Keratinocyte (primary cell): ENCODE results near the genes GJA1, SMPDL3A and CENPW.

DNA sequence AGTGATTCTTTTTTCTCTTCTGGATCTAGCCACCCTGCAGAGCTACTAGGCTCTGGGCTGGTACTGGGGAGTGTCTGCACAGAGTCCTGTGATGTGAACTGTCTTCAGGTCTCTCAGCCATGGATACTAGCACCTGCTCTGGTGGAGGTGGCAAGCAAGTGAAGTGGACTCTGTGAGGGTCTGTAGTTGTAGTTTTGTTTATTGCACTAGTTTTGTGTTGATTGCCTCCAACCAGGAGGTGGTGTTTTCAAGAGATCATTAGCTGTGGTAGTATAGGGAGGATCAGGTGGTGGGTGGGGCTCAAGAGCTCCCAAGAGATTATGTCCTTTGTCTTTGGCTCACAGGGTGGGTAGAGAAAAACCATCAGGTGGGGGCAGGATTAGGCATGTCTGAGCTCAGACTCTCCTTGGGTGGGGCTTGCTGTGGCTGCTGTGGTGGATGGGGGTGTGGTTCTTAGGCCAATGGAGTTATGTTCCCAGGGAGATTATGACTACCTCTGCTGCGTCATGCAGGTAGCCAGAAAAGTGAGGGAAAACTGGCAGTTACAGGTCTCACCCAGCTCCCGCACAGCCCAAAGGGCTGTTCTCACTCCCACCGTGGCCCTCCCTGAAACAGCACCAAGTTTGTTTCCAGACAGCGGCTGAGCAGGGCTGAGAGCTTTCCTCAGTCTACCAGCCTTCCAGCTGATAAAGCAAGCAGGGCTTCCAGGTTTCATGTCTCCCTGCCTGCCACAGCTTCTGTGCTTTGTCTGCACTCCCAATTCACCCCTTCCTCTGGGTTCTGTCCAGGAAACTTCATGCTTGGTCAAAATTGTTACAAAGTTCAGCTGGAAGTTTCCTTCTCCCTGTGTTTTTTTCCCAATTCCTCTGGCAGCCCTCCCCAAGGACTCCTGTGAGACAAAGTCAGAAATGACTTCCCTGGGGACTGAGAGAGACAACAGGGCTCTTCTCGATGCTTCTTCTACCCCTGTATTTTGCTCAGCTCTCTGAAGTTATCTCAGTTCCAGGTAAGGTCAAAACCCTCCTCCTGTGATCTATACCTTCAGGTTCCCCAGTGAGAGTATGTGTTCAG lies 481.1 kb upstream of the MAN1A1 start:
CAGE:
- cytosol, long polyA minus RNA, result no peak
- cytosol, long polyA plus RNA, result no peak
- long polyA plus RNA, result no peak
- nucleus, long polyA minus RNA, result no peak
- nucleus, long polyA plus RNA, result no peak

CAGE:
- cytosol, long polyA minus RNA, result start-site peak on the plus strand at chr6:121435660-121435741, 121 reads
- cytosol, long polyA plus RNA, result start-site peak on the plus strand at chr6:121435665-121435698, 166 and 15 reads in 2 replicates
- long polyA plus RNA, result start-site peak on the plus strand at chr6:121435665-121435685, 184 and 268 reads in 2 replicates
- nucleus, long polyA minus RNA, result start-site peak on the plus strand at chr6:121435642-121435737, 2,594 reads
- nucleus, long polyA plus RNA, result start-site peak on the plus strand at chr6:121435643-121435786, 4,185 and 6,080 reads in 2 replicates
These were observed at the start of gene GJA1 for GRCh38 chr6:121435392-121436026. GJA1 (plus strand) TSS chr6:121435646.

GRCh38 chr6:121437309-121437684 lies 1.9 kb downstream of the GJA1 start:
CAGE:
- cytosol, long polyA minus RNA, result no peak
- cytosol, long polyA plus RNA, result no peak
- long polyA plus RNA, result no peak
- nucleus, long polyA minus RNA, result no peak
- nucleus, long polyA plus RNA, result no peak

DNA sequence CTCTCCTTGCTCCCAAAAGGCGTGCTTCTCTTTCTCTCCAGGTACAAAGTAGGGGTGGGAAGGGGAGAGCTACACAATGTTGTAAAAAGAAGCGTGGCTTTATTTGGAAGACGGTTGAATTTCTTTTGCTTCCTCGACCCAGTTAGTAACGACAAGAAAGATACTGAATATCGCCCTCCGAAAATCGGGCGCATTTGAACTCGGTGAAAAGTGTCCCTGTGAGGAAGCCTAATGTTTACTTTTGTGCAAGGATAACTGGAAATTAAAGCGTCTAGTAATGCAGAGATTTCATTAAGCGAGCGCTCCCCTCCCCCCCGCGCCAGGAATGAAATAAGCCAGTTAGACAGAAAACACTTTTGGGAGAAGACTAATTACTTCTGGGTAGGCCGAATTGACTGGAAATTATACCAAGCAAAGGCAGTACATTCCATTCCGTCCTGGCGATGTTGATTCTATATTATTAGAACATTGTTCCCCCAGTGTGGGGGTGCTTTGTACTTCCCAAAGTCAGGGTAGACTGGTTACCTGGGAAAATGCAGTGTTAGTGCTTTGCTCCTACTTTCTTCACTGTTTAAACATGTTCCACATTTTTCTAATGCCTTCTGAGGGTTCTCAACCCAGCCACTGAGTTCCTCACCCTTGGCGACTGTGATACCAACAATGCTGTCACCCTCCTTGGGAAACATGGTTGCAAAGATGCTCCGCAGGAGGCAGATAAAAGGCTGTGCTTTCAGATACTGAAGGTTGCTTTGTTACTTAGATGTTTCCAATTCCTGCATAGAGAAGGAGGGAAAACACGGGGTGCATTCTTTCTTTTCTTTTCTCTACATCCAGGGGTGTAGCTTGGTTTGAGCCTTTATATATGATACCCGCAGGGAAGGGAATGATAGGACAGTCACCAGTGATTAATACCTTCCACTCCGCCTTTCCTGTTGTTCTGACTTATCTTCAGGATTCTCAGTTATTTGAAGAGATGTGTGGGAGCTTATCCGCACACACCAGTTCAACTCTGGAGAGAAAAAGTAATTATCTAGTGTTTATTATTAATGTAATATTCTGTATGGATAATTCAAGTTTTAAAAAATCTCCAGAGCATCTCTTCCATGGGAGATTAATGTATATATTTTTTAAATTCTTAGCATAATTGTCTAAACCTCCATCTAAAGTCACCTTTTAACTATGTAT lies 2.6 kb downstream of the GJA1 start:
CAGE:
- cytosol, long polyA minus RNA, result no peak
- cytosol, long polyA plus RNA, result no peak
- long polyA plus RNA, result no peak
- nucleus, long polyA minus RNA, result no peak
- nucleus, long polyA plus RNA, result no peak

DNA sequence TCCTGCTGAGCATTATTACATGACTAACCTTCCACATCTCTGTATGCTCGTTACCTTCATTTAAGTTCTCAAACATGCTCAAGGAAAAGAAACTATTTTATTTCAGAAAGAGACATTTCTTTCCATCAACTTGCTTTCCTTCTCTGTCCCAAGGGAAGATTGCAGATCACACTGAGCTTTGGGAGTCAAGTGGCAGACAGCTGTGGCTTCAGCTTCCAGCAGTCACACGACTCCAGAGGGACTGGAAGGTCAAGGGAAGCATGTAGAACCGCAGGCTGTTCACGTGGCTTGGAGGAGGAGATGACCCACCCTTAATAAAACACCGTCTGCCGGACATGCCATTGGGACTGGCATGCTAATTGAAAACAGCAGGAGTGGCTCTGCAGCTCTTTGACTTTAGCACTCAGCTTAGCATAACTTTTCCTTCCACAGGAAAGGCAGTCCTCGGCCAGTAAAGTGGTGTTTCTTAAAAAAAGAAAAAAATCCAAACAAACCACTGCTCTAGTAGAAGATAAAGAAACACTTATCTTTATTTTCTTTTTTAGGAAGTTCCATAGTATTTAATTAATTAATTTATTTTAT lies 466.8 kb upstream of the HSF2 start:
CAGE:
- cytosol, long polyA minus RNA, result no peak
- cytosol, long polyA plus RNA, result no peak
- long polyA plus RNA, result no peak
- nucleus, long polyA minus RNA, result no peak
- nucleus, long polyA plus RNA, result no peak

CAGE:
- cytosol, long polyA minus RNA, result no peak
- cytosol, long polyA plus RNA, result no peak
- long polyA plus RNA, result no peak
- nucleus, long polyA minus RNA, result no peak
- nucleus, long polyA plus RNA, result no peak
These were observed 41.4 kb upstream of the PKIB start for GRCh38 chr6:122568845-122569208.

DNA sequence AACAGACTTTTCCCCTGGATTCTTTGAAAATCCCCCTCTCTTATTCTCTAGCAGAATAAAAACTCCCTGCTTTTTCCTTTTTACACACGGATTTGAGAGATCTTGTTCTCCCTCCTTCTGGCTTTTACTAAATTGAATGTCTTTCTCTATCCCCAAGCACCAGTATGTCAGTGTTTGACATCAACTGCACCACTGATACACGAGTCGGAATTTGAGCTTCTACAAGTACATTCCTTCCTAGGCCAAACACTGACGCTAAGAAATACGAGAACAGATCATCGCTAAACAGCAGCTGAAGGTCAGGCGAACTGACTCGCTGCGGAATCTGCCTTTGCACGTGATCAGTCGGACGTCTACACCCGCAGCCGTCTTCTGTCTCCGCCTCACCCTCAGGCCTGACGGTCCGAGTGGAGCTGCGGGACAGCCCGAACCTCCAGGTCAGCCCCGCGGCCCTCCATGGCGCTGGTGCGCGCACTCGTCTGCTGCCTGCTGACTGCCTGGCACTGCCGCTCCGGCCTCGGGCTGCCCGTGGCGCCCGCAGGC lies at the start of gene SMPDL3A:
Gene SMPDL3A (plus strand): TSS at position 368 of the 543 bp plus-strand sequence.
CAGE:
- cytosol, long polyA minus RNA, result start-site peak on the plus strand centred at position 371 of the sequence, 6 bp wide, 11 reads
- cytosol, long polyA plus RNA, result no peak
- long polyA plus RNA, result no peak
- nucleus, long polyA minus RNA, result start-site peak on the plus strand centred at position 367 of the sequence, 30 bp wide, 31 reads
- nucleus, long polyA plus RNA, result no peak

GRCh38 chr6:123802644-123803005 lies 1.0 kb upstream of the NKAIN2 start:
CAGE:
- cytosol, long polyA minus RNA, result no peak
- cytosol, long polyA plus RNA, result no peak
- long polyA plus RNA, result no peak
- nucleus, long polyA minus RNA, result no peak
- nucleus, long polyA plus RNA, result no peak

CAGE:
- cytosol, long polyA minus RNA, result no peak
- cytosol, long polyA plus RNA, result no peak
- long polyA plus RNA, result no peak
- nucleus, long polyA minus RNA, result no peak
- nucleus, long polyA plus RNA, result no peak
These were observed 164.2 kb downstream of the NKAIN2 start for GRCh38 chr6:123967952-123968231.

DNA sequence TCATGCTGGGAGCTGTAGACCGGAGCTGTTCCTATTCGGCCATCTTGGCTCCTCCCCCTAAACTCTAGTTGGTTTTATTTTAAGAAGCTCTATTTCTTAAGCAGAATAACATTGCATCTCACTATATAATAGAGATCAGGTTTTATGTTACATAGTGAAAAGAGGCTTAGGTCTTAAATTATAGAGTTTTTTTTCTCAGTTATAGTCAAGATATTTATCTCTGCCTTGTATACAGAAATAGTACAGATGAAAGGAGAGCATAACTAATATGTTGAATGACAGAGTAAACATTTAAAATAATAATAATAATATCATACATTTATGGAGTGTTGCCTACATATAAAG lies 249.5 kb upstream of the RNF217 start:
CAGE:
- cytosol, long polyA minus RNA, result no peak
- cytosol, long polyA plus RNA, result no peak
- long polyA plus RNA, result no peak
- nucleus, long polyA minus RNA, result no peak
- nucleus, long polyA plus RNA, result no peak

DNA sequence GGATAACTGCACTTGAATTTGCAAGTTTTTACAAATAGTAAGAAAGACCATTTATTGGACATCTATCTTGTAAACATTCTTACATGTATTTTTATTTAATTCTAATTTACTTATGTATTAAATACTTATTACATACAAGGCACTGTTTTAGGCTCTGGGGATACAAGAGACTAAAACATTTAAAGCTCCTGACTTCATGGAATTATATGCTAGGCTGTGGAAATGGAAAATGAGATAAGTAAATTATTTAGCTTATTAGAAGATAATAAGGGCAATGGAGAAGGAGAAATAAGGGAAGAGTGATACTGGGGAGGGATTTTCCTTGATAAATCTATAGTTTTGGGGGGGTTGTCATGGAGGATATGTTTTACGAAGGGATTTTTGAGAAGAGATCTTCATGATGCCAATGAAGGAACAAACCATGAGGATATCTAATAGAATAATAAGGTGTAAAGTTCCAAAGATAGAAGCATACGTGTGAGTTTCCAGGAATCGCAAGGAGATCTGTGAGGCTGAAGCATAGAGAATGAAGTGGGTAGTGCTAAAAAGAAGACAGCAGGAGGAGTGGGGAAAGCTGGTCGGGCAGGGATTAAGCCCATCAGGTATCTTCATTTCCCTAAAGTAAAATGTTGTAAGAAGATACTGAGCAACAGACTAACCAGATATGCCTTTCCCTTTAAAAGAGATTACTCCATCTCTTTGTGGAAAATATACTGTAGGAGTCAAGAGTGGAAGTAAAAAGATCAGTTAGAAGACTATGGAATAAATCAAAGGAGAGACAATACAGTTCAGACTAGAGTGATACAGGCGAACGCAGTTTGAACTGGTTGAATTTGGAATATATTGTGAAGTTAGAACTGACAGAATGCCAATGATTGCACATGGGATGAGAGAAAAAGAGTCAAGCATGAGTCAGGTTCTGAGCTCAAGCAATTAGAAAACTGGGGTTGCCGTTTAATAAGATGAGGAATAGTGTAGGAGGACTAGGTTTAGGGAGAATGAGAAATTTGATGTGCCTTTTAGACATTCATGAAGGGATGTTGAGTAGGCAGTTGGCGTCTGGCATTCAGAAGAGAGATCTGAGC lies 7.6 kb downstream of the RNF217 start:
CAGE:
- cytosol, long polyA minus RNA, result no peak
- cytosol, long polyA plus RNA, result no peak
- long polyA plus RNA, result no peak
- nucleus, long polyA minus RNA, result no peak
- nucleus, long polyA plus RNA, result no peak

DNA sequence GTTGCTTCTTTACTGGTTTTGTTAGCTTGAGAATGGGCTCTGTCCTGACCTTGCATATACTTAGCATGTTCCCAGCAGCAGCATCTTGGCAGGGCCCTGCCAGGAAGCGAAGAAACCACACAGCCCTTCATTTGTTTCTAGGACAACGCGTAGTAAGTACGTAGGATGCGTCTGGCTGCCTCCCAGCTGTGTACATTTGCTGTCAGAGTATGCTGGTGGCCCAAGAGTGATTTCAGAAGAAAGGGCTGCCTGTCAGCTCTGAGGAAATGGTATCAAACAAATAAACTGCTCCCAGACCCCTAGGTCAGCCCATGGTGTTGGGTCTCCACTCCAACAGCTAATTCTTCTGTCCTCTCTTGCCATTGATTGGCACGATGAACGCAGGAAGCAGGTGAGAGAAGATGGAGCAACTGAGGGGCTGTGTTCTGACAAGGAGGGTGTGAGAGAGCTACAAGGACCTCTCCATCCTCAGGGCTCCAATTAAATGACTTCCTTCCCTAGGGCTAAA lies 55.9 kb upstream of the HDDC2 start:
CAGE:
- cytosol, long polyA minus RNA, result no peak
- cytosol, long polyA plus RNA, result no peak
- long polyA plus RNA, result no peak
- nucleus, long polyA minus RNA, result no peak
- nucleus, long polyA plus RNA, result no peak

GRCh38 chr6:125584472-125585119 lies 164.8 kb upstream of the HEY2 start:
CAGE:
- cytosol, long polyA minus RNA, result no peak
- cytosol, long polyA plus RNA, result no peak
- long polyA plus RNA, result no peak
- nucleus, long polyA minus RNA, result no peak
- nucleus, long polyA plus RNA, result no peak

DNA sequence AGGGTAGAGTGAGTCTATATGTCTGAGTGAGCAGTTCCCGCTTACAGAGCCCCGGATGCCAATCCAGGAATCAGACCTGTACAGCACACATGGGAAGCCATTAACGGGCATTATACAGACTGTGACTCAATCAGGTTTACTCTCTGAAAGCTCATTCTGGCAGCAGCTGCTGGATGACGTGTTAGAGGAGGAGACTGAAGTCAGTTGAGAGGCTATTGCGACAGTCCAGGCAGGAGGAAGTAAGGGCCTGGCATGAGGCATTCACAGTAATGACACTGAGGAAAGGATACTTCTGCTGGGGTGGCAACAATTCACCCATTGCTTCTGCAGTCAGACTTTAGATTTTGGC lies 151.1 kb upstream of the HEY2 start:
CAGE:
- cytosol, long polyA minus RNA, result no peak
- cytosol, long polyA plus RNA, result no peak
- long polyA plus RNA, result no peak
- nucleus, long polyA minus RNA, result no peak
- nucleus, long polyA plus RNA, result no peak

GRCh38 chr6:125802925-125803478 lies 12.2 kb downstream of the NCOA7 start:
CAGE:
- cytosol, long polyA minus RNA, result no peak
- cytosol, long polyA plus RNA, result no peak
- long polyA plus RNA, result no peak
- nucleus, long polyA minus RNA, result no peak
- nucleus, long polyA plus RNA, result no peak

DNA sequence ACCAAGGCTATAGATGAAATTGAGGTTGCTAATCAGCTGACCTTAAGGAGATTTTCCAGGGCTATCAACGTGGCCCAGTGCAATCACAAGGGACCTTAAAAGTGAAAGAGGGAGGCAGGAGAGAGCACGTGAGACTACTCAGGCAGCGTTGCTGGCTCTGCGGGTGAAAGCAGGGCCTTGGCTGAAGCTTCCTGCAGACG lies 78.7 kb downstream of the NCOA7 start:
CAGE:
- cytosol, long polyA minus RNA, result no peak
- cytosol, long polyA plus RNA, result no peak
- long polyA plus RNA, result no peak
- nucleus, long polyA minus RNA, result no peak
- nucleus, long polyA plus RNA, result no peak

GRCh38 chr6:126339612-126340807 lies at the start of gene CENPW:
CENPW (plus strand) TSS chr6:126340115.
CAGE:
- cytosol, long polyA minus RNA, result no peak
- cytosol, long polyA plus RNA, result no peak
- long polyA plus RNA, result no peak
- nucleus, long polyA minus RNA, result no peak
- nucleus, long polyA plus RNA, result no peak

DNA sequence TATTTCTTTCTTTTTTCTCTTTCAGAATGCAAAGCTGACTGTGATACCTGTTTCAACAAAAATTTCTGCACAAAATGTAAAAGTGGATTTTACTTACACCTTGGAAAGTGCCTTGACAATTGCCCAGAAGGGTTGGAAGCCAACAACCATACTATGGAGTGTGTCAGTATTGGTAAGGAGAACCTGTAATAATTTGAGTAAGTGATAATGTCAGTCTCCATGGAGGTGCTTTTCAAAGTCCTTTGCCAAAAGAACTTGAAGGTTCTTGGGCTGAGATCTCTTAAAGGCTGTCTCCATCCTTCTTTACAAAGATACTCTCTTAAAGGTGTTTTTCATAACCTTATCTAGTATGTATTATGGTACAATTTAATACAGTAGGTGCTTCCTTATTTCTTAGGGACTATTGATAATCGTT lies 31.9 kb downstream of the RSPO3 start:
CAGE:
- cytosol, long polyA minus RNA, result no peak
- cytosol, long polyA plus RNA, result no peak
- long polyA plus RNA, result no peak
- nucleus, long polyA minus RNA, result no peak
- nucleus, long polyA plus RNA, result no peak

GRCh38 chr6:127514605-127515342 lies 55.6 kb upstream of the KIAA0408 start:
CAGE:
- cytosol, long polyA minus RNA, result no peak
- cytosol, long polyA plus RNA, result no peak
- long polyA plus RNA, result no peak
- nucleus, long polyA minus RNA, result no peak
- nucleus, long polyA plus RNA, result no peak

DNA sequence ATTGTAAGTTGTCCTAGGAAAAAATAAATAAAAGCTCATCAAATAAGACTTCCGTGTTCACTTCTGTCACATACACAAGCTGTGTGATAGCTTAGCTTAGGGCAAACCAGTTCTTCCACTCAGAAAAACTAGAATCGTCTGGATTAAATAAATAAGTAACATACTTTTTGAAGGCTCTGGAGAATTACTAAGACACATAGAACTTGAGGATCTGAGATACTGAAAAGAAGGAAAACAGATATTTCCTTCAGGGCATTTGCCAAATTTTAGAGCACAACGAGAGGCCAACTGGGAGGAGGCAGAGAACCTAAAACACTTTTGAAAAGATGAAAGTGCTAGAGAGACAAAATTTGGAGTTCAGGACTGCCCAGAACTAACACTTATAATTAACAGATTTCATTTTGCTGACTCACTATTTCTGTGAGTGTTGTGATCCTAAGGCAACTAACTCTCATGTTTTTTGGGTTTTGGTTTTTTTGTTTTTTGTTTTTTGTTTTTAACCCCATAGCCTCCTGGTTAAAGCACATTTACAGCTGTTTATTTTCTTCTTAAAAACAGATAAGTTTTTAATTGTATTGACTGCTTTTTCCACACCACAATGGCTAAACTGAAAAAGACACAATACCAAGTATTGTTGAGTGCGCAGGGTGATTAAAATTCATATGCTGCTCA lies 38.7 kb upstream of the THEMIS start:
CAGE:
- cytosol, long polyA minus RNA, result no peak
- cytosol, long polyA plus RNA, result no peak
- long polyA plus RNA, result no peak
- nucleus, long polyA minus RNA, result no peak
- nucleus, long polyA plus RNA, result no peak